Choroid plexus epithelial cell (primary cell): ENCODE results near the gene ARL5C.

DNA sequence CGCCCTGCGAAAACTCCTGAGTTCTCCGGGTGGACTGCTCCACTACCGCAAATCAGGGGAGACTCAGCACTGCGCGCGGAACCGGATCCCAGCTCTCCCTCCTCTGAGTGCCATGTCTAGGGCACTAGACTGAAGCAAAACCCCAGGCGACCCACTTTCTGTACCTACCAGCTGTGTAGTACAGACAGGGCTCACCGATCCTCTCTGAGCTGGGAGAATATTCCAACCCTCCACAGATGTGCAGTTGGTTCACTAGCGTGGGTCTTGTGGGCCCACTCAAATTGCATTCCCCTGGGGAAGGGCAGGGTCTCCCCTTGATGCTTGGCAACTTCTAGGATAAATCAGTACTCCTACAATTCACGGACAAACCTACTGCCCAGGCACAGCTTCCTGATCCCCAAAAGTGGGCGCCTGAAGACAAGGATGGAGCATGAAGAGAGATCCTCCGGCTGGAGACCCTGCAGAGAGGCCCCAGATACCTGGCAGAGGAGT, at the start of gene ARL5C:
TSS of gene ARL5C (minus strand) at position 131 of the 492 bp plus-strand sequence.
- RRBS = 51% methylated on average over 8 of the region's 14 CpGs

- RRBS = no CpG with 5 or more reads among the region's 6 CpGs
These were observed 5.7 kb downstream of the CACNB1 start for GRCh38 chr17:39191736-39192156.

- RRBS = no CpG with 5 or more reads among the region's 10 CpGs
These were observed 42.3 kb downstream of the CDK12 start for GRCh38 chr17:39503283-39504363.

- RRBS = no CpG with 5 or more reads among the region's 20 CpGs
These were observed 69.7 kb downstream of the CDK12 start for GRCh38 chr17:39530651-39531693.

GRCh38 chr17:39564052-39564877, 43.5 kb downstream of the NEUROD2 start:
- RRBS = no CpG with 5 or more reads among the region's 6 CpGs

GRCh38 chr17:39593199-39593456, 14.6 kb downstream of the NEUROD2 start:
- RRBS = no CpG with 5 or more reads among the region's 1 CpG

- RRBS = no CpG with 5 or more reads among the region's 16 CpGs
These were observed 7.6 kb downstream of the PNMT start for GRCh38 chr17:39675407-39676677.

GRCh38 chr17:39677472-39678130, 9.3 kb downstream of the PNMT start:
- RRBS = no CpG with 5 or more reads among the region's 13 CpGs

DNA sequence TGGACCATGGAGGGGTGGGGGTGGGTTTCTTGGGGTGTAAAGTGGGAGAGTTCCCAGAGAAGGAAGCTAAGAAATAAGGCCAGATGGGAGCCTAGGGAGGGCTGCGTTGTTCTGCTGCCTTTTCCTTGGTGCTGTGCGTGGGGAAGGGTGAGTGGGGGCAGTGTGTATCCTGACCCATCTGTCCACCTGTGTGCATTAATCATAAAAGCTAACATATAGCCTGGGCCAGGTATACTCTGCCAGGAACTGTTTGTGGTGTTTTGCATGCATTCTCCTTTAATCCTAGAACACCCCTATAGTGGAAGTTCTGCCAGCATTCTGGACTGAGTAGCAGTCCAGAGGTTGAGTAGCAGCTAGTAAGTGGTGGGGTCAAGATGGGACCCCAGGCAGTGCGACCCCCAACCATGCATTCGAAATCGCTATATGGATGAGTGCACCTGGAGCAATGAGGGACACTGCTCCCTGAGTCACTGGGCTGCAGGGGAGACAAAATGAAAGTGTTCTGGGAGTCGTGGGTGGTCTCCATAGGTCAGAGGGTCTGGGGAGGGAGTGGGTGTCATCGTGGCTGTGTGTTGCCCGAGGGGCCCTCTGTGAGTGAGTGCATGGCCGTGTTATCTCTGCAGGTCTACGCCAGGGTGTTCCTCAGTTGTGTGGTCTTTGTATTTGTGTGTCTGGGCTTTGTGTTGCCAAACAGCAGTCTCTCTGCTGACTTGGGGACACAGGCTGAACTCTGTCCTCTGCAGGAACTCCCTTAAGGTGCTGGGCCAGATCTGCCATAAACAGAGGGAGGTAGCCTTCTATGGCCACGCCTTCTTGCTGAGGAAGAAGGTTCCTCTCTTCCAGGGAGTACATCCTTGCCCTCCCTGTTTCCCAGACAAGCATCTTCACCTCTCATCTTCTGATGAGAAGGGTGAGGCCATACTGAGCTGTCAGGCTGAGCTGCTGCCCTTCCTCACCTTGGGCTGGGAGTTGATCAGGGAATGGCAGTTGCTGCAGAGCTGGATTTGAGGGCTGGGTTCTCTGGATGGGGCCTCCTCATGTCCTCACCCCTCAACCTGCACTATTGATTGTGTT, 1.5 kb downstream of the ERBB2 start:
- RRBS = no CpG with 5 or more reads among the region's 11 CpGs

DNA sequence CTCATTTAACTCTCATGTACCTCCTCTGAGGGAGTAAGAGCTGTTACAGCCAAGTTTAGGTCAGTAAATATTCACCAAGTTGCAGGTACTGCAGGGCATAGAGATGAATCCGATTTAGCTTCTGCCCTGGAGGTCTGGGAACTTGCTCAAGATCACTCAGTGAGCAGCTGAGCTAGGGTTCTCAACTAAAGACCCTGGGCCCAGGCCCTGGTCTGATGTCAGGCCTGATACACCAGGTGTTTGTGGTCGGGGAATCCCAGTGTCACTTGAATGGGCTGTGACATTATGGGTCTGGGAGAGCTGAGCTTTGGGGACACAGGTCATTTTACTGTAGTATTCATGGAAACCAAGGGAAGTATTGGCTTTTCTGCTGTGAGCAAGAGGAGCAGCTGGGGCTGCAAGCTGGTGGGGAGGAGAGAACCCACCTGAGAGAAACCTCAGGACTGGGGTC, 3.7 kb downstream of the ERBB2 start:
- RRBS = no CpG with 5 or more reads among the region's 2 CpGs

- RRBS = 4% methylated on average over 2 of the region's 29 CpGs
These were observed 17.0 kb downstream of the GRB7 start for GRCh38 chr17:39754780-39755142.

- RRBS = 82% methylated on average over 9 of the region's 22 CpGs
These were observed 16.6 kb downstream of the LRRC3C start for GRCh38 chr17:39943973-39944606.

- RRBS = no CpG with 5 or more reads among the region's 24 CpGs
These were observed 4.1 kb downstream of the CSF3 start for GRCh38 chr17:40019160-40019919.

DNA sequence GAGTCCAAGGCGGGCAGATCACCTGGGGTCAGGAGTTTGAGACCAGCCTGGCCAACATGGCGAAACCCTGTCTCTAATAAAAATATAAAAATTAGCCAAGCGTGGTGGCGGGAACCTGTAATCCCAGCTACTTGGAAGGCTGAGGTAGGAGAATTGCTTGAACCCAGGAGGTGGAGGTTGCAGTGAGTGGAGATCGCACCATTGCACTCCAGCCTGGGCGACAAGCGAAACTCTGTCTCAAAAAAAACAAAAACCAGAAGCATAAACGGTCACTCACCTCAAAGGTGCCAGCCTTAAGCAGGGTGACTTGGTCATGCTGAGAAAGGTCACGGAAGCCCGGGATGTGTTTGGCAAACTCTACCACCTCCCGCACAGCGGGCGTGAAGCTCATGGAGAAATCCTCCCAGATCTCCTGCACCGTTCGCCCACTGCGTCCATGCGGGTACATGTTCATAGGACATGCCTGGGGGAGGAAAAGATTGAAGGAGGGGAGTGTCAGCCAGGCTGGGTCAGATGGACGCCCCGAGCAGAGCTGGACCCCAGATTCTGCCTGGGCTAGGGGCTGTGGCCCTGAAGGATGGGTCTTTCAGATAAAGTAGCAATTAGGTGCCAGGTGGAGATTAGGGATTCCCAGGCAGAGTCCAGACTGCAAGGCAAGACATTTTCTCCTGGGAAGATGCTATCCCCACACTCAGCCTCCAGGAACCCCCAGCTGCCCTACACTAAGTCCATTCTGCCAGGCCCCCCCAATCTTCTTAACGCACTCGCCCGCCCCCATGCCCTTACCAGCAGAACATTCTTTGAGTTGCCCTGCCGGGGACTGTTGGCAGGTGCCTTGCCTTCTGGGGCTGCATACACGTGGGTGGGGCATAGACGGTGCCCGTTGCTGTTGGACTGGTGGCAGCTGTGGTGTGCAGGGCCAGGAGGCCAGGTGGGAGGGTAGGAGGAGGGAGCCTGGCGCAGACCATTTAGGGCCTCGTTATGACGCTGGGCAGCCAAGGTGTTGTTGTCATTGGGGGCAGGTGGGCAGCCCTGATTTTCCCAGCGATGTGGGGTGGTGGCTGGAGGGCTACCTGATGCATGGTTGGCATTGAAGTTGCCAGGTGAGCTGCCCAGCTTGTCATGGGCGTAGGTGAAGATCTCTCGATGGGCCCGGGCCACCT, 5.3 kb downstream of the NR1D1 start:
- RRBS = 86% methylated on average over 1 of the region's 33 CpGs

GRCh38 chr17:40096754-40097880, 3.3 kb downstream of the NR1D1 start:
- RRBS = no CpG with 5 or more reads among the region's 17 CpGs

DNA sequence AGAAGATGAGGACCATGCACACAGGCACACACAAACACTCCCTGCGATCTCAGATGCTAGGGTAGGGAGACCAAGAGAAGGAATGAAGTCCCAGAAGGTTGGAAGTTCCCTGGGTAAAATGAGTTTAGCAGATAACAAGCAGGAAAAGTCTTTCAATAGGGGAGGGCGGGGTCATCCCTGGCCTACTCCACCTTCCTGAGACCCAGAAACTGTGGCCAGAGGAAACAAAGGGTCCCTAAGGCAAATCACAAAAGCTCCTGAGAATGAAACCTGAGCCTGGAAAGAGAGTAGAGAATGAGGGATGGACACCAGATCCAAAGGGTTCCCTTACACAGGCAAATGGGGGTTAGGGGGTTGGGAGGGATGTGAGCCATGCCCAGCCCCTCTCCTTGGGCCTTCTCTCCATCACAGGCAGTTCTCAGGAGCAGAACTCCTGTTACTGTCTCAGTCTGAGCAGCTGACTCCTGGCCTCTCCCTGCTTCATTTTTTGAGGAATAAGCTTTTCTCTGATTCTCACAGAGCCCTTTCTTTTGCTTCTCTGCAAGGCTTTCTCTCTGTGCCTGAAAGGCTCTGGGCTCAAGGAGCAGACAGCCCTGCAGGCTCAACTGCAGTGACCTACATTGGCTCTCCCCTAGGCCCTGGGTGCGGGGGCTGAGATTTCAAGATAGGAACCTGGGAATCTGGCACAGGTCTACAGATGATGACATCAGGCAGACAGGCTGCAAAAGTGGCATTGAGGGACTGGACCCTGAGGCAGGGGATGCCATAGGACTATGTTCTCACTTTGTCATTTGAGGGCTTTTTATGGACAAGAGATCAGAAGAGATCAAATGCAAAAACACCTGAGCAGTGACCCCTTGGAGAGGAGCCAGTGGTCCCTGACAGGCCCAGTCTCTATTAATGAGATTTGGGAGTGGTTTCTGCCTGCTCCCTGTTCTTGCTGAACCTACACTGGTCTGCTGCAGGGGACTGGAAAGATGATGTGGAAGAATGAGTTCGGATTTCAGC, 9.9 kb upstream of the NR1D1 start:
- RRBS = no CpG with 5 or more reads among the region's 4 CpGs

DNA sequence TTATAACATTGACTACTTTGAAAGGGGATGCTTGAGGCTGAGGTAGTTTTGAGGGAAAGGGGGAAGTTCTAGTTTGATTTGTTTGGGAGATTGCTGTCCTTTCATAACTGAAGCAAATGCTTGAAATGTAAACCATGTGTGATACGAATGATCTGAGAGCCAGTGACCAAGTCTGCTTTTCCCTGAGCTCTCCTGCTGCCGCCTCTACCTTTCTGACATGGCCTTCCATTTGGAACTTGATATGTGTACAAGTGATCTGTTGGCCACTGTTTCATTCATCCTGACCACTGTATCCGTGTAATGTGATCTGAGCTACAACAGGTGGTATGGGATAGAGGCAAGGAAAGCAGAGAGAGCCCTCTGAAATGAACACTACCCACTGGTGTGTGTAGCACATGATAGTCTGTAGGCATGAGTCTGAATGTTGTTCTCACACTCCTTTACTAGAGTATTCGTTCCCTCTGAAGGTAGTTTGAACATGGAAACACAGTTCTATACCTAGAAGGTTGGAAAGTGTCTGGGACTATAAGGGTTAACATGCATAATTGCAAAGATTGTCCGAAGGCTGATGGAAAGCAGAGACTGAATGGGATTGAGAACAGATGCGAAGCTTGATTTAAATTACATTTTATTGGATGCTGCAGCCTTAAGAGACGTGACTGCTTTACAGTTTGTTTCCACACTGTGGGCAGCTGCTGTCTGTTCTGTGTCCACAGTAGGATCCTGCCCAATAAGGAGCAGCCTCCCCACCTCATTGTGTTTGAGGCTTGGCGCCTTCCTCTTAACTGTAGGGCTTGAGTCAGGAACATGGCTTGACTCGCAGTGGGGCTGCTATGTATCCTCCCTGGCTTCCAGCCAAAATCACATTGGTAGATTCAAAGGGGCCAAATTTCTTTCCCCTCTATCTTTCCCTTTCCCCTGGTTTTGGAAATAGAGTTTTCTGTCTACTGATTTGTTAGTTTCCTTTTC, 5.5 kb upstream of the RARA start:
- RRBS = no CpG with 5 or more reads among the region's 9 CpGs

- RRBS = no CpG with 5 or more reads among the region's 11 CpGs
These were observed 22.3 kb downstream of the RARA start for GRCh38 chr17:40331156-40331758.

DNA sequence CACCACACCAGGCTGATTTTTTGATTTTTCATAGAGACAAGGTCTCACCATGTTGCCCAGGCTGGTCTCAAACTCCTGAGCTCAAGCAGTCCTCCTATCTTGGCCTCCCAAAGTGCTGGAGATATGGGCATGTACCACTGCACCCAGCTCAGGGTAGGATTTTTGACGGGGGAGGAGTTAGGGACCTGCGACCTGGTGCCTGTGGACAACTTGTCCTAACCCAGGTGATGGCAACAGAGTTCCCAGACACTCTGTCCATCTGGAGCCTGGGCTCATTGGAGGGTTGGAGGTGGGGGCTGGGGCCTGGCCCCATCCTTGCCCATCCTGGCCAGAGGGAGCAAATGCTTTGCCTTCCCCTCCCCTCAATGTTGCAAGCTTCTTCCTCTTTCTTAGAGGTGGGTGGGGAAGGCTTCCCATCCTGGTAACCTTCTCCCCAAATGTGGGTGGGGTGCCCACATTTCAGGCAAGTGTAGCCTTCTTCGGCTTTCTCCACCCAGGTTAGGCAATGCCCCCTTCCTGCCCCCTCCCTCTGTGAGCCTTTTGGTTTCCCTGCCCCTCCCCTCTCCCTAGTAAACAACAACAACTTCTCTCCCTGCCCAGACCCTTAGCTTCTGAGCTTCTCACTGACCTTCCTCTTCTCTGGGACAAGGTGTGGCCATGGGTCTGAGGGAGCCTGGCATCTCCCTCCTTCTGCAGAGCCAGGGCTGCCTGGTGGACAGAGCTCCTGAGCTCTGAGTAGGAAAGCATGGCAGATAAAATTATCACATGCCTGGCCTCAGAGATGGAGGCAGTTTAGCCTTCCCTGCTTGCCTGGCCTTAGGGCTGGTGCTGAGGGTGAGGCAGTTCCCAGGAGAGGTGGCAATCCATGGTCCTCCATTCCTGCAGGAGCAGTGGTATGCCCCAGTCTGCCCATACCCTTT, 25.1 kb downstream of the RARA start:
- RRBS = no CpG with 5 or more reads among the region's 3 CpGs

DNA sequence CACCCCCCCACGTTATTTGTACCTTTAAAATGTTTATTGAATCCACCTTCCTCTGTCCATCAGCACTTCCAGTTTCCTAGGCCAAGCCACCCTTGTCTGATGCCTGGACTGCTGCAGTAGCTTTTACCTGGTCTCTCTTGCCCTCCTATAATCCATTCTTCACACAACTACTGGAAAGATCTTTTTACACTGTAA, 24.5 kb downstream of the GJD3 start:
- RRBS = no CpG with 5 or more reads among the region's 1 CpG